Left colon (tissue), 1 donor: ENCODE results near the gene TATDN2.

GRCh38 chr3:7204742-7205232 is 343.9 kb downstream of the GRM7 start:
- PRO-cap: no peak

DNA sequence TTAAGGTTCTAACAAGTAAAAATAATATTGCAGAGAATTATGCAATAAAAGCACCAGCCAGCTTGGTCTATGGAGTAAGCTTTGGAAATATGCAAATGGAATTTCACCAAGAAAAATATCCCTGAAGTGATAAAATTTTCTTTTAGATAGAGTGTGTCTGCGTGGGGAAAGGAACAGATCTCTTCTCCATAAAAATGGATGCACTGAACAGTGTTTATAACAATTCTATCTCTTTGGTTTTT is 712.3 kb downstream of the GRM7 start:
- PRO-cap: no peak

- PRO-cap: no peak
These were observed 59.9 kb downstream of the LMCD1 start for GRCh38 chr3:8561554-8561880.

- PRO-cap: no peak
These were observed 8.1 kb downstream of the CAV3 start for GRCh38 chr3:8741532-8742333.

DNA sequence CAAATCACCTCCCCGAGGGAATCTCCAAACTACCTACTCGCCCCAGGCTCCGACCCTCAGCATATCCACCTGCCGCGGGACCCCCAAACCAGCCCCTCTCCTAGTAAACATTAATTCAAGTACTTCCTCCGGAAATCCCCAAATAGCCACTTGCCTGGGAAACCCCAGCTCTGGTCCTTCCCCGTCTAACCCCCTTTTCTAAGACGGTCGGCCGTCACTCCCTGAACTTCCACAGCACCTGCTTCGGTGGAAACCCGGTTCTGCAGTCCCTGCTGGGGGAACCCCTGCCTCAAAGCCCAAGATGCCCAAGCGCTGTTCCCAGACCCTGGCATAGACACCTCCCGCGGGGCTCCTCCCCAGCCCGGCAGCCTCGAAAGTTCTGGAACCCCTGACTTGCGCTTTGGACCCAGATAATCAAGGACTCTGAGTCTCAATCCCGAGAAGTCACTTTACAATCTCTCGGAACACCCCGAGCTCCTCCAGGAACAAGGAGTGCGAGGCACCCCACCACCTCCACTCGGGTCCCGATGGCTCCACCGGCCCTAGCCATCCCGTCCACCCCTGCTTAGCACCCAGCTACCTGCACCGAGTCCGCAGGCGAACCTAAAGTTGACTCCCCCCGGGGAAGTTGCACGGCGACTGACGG is 639 bp downstream of the OXTR start:
- PRO-cap: no peak

DNA sequence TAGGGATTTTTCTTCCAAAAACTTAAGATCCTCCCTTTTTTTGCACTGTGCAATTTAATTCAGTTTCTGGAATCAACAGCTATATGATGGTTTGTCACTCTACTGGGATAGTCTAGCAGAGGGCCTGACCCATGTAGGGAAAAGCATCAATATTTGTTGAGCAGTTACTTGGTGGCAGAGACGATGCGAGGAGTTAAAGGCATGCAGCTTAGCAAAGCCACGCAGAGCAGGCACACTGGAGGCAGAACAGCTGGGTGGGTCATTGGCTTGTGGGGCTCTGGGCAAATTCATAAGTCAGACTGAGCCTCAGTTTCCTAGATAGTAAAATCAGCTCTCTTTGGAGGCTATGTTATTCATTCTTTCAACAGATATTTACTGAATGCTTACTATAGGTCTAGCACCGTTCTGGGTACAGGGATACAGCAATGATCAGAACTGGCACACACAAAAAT is 449 bp upstream of the SRGAP3 start:
- PRO-cap: no peak

GRCh38 chr3:9396507-9397303 is 710 bp upstream of the SETD5 start:
- PRO-cap: bidirectional peak, plus-strand start at chr3:9396709, minus-strand start at chr3:9396678; bidirectional peak, plus-strand start at chr3:9397208, minus-strand start at chr3:9396988

GRCh38 chr3:9760730-9761873 is 8.6 kb downstream of the CAMK1 start:
- PRO-cap: no peak

DNA sequence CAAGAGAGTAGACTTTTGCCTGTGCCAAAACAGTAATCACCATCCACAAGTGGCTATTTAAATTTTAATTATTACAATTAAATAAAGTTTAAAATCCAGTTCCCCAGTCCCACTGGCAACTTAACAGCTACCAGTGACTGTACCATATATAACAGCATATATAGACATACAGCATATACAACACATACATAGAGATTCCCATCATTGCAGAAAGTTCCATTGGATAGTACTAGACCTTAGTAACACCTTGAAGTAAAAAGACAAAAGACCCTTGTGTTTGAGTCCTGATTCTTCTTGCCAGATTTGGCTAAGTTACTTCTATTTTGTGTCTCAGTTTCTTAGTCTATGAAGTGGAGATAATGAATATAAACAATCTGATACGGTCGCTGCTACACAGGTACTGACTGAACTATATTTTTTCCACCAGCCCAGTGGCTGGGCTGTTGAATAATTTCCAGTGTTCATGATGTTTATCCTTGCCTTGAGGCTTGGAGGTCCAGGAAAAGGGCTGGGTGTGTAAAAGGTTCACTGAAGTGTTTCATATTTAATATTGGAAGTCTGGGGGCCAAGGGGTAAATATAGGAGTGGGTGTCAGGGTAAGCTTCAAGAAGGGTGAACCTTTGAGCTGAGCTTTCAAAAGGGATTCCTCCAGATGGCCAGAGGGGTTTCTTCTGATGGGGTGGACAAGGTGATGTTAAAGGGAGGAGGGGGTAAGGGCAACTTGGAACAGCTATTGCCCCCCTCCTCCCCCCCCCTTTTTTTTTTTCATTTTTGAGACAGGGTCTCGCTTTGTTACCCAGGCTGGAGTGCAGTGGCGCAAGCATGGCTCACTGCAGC is 2.4 kb upstream of the TTLL3 start:
- PRO-cap: no peak

DNA sequence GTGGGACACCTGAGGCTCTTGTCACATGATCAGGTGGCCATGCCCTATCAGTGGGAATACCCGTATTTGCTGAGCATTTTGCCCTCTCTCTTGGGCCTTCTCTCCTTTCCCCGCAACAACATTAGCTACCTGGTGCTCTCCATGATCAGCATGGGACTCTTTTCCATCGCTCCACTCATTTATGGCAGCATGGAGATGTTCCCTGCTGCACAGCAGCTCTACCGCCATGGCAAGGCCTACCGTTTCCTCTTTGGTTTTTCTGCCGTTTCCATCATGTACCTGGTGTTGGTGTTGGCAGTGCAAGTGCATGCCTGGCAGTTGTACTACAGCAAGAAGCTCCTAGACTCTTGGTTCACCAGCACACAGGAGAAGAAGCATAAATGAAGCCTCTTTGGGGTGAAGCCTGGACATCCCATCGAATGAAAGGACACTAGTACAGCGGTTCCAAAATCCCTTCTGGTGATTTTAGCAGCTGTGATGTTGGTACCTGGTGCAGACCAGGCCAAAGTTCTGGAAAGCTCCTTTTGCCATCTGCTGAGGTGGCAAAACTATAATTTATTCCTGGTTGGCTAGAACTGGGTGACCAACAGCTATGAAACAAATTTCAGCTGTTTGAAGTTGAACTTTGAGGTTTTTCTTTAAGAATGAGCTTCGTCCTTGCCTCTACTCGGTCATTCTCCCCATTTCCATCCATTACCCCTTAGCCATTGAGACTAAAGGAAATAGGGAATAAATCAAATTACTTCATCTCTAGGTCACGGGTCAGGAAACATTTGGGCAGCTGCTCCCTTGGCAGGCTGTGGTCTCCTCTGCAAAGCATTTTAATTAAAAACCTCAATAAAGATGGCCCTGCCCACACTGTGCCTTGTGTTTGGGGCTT is 2.8 kb downstream of the JAGN1 start:
- PRO-cap: no peak

DNA sequence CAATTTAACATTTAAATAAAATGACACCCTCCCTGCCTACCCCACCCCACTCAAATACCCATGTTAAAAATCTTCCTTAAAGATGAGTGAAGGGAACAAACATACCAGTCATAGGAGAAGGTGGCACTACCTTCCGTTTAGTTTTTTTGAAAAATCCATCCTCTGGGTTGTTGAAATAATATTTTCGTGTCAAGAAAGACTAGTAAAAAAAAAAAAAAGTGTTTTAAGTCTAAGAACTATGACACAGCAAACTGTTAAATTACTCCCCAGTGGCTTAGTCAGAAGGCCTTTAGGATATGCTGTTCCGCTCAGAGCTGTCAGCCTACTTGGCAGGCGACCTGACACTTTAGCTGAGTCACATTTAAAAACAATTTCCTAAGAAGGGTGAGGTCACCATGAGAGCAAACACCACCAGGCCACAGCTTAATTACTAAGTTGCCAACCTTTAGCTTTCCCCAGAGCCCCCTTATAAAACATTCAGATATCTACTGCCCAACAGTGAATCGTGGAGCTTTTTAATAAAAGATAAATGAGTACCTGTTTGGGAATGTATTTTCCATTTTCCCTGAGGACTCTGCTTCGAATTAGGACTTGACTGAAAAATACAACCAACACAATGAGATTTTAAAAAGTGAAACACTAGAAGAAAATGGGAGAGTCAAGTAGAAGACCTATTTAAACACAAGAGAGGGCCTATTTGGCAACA is 9.6 kb downstream of the EMC3 start:
- PRO-cap: no peak

DNA sequence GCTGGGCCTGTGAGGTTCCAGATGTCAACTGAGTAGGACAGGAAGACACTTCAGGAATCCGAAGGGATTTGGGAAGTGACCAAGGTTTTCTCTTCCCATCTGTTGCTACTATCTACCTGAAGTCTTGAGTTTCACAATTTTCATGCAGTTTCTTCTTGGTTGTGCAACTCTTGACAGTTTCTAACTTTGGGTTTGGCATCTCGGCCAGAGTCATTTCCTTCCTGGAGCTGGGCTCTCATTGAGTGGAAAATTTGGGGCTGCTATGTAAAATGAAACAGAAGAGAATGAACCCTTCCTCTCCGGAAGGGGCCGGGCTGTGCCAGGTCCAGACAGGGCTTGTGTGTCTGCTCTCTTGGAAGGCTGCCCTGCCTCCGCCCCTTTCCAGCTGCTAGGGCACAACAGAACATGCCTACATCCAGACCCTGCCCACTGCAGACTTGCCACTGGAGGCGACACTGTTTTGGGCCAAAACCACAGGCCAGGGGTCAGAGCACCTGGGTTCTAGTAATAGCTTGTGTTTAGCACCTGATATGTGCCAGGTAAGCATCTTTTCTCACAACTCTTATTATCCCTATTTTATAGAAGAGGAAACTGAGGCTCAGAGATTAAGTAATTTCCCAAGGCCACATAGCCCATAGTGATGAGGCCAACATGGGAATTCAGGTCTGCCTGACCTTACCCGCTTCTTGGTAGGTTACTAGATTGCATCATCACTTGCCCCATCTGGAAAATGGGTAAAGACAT is 24.9 kb downstream of the IRAK2 start:
- PRO-cap: no peak

GRCh38 chr3:10198628-10199108 is 33.9 kb downstream of the IRAK2 start:
- PRO-cap: no peak

DNA sequence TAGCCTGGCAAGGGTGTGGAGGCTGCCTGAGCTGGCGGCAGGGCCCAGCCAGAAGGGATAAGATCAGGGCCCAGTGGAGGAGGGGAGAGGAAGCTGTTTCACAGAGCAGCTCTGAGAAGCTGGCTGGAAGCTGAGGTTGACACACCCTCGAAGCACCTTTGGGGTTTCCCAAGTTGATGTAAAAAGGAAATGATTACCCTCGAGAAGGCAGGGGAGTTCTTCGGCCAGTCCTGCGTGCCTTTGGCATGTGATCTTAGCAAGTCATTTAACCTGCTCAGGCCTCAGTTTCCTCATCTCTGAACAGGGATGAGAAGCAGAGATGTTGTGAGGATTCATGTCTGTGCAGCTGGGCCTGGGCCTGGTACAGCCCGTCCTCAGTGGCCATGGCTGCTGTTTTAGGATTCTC is 34.4 kb downstream of the IRAK2 start:
- PRO-cap: no peak

DNA sequence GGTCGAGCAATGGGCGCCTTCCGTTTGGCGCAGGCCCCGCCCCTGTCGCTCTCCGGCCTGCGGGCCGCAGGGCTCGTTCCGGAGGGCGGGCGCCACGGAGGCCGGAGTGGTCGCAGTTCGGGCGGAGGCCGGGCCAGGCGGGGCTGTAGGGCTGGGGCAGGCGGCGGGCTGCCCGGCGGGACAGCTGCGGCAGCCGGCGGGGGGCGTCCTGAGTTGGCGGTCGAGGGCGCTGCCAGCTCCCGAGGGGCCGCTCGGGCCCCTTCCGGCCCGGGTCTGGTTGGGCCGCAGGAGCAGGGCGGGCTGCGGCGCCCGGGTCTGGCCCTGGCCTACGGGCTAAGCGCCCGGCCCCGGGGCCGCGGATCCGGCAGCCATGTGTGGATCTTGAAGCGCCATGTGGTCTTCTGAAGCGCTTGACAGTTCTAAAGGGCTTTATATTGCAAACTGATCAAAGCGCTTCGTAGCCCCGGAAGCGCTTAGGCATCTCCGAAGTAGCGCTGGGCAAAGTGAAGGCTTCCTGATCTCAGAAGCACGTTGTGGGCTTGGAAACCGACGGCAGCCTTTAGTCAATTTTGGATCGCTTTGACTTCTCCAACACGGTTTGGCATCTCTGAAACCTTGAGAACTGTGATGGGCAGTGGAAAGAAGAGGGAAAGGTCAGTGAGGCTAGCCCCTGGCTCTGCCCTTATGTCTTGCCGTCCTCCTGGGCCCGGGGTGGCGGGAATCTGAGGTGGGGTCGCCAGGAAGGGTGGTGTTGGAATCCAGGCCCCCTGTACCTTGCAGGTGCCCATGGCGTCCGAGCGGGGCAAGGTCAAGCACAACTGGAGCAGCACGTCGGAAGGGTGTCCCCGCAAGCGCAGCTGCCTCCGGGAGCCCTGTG is at the start of gene TATDN2:
TATDN2 (plus strand) TSS at position 45 of the 877 bp plus-strand sequence.
- PRO-cap: bidirectional peak, plus-strand start at position 83 of the sequence, minus-strand start outside the sequence

DNA sequence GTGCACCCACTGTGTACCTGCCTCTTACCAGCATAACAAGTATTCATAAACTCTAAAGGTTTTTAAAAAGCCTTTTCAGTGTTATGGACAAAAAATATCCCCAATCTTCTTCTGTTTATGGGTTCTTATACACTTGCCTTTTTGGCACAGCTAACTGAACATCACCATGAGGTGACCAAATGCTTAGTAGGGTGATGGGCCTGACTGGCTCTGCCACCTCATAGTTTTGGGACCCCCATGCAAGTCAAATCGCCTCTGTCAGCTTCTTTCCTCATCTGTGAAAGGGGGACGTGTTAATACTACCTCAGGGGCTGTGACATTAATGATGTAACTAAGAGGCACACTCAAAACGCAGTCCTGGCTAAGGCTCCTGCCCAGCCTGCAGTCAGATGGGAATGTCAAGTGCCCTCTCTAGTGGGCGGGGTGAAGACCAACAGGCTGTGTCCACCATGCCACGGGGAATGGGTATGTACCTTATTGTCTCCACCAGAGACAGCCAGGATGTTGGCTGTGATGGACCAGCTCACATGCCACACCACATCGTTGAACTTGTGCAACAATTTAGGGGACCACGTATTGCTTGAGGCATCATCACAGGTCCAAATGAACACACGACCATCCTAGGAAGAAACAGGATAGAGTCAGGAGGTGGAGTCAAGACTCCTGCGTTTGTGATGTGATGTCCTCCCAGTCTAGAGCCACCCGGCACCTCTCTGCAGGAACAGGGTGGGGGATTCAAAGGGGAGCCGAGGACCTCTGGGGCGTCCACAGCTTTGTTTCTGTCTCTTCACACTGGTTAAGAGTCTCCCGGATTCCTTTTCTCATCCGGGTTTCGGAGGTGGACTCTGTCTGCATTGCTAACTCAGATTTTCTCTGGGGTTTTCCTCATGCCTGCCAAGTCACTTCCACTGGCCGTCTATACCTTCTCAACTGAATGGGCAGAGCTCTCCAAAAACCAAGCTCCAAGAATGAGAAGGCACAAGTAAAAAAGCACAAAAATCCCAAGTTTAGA is 11.1 kb upstream of the GHRL start:
- PRO-cap: no peak

DNA sequence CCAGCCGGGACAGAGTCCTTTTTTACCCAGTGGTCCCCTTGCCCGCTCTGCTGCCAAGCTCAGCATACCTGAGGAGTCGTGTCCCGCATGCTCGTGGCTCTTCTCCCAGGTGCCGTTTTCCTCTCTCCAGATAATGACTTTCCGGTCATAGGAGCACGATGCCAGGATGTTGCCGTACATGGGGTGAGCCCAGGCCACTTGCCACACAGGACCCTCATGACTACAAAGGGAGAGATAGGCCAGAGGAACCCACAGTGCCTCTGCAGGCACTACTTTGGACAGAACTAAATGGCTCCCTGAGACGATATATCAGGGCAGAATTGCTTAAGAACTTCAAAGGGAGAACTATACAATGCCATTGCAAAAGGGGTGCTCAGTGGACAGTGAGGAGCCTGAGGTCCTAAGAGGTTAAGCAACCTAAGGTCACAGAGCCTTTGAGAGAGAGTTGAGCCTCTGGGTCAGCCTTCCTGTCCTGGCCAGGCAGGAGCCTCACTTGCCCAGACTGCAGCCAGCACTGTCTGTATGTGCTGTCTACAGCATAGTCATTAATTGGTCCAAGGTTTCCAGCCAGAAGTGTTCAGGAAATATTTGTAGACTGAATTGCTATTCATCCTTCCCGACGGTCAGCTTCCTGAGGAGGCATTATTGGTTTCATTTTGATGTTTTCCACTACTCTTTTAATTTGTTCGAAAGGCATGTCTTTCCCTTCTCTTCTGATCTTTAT is 8.2 kb downstream of the SEC13 start:
- PRO-cap: no peak

DNA sequence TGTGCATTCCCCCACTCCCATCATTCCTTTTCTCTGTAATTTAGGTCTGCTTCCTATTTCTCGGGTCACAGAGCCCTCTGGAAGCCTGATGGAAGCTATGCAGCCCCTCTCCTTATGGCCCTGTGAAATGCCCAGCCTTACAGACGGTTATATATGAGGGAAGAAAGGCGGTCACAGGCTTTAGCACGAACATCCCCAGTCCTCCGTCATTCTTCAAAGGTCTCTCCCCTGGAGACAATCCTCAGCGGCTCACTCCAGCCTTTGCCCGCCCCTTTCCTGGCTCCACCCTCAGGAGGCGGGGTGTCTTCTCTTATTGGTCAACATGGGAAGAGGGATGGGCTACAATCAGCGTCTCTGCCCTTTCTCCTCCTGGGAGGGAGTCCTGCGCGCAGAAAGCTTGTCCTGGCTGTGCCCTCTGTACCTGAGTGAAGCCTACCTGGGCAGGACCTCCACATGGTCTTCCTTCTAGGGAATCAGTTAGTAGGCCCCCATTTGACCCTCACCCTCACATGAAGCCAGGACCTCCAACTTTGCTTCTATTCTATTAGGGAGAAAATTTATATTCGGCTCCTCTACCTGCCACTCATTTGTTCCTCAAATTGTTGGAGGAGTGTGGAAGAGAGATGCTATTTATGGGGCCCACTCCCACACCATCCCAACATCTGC is 113.0 kb upstream of the SLC6A11 start:
- PRO-cap: no peak

DNA sequence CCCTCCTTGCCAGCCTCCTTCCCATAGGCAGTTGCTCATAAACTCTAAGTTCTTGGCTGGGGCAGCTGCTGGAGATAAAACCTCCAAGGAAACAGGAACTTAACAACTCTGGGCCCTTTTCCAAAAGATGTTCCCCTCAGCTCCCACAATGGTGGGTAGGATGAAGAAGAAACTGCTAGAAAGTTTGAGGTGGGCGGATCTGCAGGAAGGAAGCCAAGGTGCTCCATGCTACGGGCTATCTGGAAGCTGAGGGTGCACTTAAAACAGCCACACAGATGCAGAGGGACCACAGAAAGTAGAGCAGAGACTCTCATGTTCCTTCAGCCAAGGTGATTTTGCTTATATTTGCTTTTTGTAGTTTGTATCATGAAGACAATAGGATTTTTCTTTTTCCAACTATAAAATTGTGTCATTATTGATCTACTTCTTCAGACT is 29.4 kb downstream of the SLC6A11 start:
- PRO-cap: no peak

DNA sequence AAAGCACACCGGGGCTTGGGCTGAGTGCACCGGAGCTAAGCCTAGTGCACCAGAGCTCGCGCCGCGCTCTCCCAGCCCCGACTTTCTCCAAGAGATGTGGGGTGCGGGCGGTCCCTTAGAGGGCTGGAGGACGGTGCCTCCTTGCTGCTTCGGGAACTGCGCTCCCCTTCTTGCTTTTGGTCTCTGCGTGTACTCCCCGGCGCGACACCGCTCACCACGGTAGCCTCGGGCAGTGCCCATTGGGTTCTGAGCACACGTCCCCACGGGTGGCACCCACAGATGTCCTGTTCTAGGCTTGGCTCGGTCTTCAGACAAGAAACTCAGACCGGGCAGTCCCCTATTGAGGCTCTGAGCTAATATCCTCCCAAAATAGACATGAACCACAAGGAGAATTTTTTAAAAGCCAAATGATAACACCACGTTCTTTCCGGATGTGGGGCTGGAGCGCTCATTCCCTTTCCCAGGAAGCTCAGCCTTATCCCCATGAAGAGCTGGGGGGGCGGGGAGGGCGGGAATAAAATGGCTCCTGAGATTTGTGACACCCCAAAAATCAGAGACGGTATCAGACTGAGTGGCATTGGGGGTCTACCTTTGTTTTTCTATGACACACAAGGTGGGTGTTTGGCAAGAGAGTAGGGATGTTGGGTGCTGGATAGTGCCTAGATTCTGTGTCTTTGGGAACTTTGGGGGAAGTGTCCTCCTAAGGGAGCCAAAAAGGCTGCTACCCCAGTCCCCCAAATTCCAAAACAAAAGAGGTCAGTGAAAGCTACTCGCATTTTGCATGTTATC is 1.1 kb downstream of the SLC6A1 start:
- PRO-cap: no peak